GM23338 (cell line): ENCODE data around the gene FHIP2A.

DNA sequence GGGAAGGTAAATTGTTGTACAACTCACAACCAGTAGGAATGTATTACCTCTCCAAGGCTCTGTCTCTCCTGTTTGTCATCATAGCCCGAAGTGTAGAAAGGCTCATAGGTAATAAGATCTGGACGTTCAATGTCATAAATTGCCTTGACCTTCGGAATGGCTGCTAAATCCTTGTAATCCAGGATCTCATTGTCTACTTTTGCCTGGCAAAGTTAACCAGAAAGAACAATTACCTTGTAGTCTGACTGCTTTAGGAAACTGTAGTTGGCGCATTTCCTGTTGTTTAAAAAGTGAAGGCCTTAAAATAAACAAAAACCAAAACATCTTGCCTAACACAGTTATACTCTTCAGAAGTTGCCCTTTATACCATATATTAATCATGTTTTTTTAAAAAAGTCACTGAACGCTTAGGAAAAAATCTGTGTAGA lies 68.6 kb upstream of the AFAP1L2 start:
- PRO-cap: no peak
- RAMPAGE, long total RNA: no peak

DNA sequence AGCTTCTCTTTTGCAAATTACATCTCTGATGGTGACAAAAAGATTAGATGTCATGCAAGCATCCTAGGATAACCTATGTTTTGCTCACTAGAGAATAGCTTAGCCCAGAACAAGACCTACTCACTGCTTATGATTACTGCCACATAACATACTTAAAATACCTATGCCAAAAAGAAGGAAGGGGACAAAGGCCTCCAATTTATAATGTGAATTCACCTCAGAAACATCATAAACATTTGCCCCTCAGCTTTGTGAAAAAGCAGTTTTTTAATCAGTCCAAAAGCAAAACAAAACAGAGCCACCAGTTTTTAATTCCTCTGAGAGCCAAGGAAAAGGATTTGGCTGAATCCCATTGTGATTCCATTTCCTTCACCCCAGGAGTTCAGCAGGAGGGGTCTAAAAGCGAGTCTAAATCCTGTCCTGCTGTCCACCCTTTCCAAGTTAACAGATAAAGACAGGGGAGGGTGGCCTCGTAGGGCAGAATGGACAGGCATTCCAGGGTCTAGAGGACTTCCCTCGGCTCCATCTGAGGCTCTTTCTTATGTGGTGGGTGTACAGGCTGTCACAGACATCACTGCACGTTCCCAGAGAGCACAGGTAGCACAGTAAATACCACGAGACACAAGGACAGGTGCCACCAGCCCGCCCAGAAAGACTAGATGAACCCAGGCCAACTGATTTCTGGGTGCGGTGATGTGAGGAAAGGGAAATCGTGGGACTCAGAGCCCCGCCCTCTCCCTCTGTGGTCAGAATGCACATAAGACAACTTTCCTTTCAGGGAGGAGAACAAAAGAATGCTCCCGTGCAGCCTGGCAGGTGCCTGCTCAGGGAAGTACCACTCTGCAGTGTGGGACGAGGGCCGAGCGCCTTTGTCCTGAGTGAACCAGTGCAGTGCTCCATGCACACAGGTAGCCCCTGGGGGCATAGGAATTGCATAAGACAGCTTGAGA lies 119.9 kb downstream of the ABLIM1 start:
- PRO-cap: no peak
- RAMPAGE, long total RNA: no peak

DNA sequence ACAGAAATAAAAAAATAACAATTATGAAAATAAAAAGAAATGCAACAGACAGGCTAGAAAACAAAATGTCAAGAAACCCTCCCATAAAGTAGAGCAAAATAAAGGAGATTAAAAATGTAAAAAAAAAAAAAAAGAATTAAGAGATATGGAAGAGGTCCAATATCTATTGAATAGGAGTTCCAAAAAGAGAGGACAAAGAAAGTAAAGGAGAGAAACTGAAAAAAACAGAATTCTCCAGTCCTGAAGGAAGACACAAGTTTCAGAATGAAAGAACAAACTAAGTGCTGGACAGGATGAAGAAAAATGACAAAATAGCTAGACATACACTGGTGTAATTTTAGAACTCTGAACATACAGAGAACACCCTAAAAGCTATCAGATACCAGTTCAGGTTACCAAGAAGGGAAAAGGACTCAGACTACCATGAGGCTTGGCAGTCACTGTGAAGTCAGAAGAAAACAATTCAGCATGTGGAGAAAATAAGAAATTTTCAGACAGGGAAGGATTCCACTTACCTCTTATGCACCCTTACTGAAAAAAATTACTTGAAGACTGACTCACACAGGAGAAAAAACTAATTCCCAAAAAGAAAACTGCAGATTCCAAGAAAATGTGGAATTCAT lies 40.3 kb upstream of the ABLIM1 start:
- PRO-cap: no peak
- RAMPAGE, long total RNA: no peak

GRCh38 chr10:114714094-114714861 lies 56.2 kb upstream of the ABLIM1 start:
- PRO-cap: no peak
- RAMPAGE, long total RNA: no peak

- PRO-cap: no peak
- RAMPAGE, long total RNA: no peak
Measured at GRCh38 chr10:114751901-114752369, 69.6 kb upstream of the FHIP2A start.

DNA sequence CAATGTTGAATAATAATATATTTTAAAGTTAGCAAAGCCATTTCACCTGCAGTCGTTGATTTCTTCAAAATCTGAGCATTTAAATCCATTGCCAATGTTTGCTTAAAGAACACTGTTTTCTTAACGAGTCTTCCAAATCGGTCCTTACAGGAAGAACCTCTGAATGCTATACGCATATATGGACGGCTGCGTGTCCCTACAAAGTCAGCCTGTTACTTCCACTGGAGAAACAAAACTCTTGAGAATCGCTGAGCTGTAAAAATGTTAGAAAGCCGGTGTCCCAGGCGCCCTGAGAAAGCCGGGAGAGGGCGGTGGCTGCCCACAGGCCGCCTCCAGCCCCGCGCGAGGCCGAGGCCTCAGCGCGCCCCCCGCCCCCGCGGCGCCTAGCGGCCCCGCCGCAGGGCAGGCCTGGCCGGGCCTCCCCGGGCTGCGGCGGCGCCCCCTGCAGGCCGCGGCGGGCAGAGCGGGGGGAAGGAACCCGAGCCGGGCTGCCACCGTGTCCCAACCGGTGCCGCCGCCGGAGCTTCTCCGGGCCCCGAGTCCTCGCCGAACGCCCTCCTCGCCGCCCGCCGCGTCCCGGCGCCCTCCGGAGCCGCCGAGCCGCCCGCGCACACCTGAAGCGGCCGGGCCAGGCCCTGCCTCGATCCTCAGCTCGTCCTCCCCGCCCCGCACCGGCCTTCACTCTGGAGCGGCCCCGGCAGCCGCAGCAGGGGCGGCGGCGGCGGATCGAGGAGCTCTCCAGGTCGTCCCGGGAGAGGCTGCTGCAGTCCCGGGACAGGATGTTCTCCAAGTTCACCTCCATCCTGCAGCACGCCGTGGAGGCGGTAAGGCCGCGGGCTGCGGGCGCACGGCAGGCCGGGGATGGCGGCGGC lies at the start of gene FHIP2A:
FHIP2A (plus strand) TSS at position 481 of the 872 bp plus-strand sequence.
- PRO-cap: bidirectional peak, plus-strand start at position 461 of the sequence, minus-strand start at position 358 of the sequence; bidirectional peak, plus-strand start at position 681 of the sequence, minus-strand start at position 685 of the sequence
- RAMPAGE, long total RNA: no peak

DNA sequence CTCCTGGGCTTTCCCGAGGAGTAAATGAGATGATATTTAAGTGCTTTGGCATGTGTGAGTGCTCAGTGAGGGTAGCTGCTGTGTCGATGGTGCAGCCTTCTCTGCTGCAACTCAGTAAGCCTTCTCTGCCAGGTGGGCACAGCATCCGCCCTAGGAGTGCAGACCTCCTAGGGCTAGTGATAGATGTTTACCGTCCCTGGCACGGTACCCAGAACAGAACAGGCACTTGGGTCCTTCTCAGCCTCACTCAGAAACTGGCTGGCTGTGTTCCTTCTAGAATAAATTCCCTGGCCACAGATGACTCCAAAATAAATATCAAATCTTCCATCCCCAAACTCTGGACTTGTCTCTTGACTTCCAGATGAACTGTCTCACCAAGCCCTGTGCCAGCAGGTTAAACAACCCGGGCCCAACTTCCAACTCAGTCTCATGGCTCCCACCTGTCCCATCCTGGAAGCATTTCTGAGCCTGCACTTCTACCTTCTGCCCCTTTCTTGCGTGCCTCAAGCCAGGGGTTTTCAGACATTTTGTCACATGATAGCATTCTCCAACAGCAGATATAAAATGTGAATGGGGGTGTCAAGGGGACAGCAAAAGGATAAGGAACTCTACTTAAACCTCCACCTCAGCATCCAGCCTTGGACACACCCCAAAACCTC lies 227.1 kb downstream of the GFRA1 start:
- PRO-cap: no peak
- RAMPAGE, long total RNA: no peak

GRCh38 chr10:116056727-116057450 lies 216.1 kb downstream of the GFRA1 start:
- PRO-cap: no peak
- RAMPAGE, long total RNA: no peak

GRCh38 chr10:116207189-116207572 lies 65.8 kb downstream of the GFRA1 start:
- PRO-cap: no peak
- RAMPAGE, long total RNA: no peak

DNA sequence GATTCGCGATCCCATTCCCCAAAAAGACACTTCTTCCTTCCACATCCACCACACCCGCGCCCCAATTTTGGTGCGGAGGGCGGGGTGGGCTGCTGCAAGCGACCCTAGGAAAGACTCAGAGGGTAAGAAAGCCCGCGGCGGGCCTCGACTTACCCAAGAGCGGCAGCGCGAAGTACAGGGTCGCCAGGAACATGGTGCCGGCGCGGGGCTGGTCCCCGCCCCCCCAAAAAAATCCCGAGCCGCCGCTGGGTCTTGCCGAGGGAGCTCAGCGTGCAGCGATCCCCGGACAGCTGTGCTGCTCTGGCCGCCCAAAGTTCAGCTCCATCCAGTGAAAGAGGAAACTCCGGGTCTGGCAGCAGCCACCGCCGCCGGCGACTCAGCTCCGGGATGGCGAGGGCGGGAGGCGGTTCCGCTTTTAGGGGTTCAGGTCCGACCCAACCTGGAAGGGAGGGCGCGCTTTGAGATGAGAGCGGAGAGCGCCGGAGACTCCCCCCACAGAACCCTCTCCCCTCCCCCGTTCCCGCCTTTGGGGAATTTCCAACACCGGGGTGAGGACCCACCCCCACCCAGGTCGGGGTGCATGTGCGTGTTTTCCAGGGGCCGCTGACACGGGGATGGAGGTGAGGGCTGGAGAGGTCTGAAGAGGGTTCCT lies 1.0 kb downstream of the GFRA1 start:
- PRO-cap: unidirectional peak, minus-strand start at position 389 of the sequence
- RAMPAGE, long total RNA: no peak

GRCh38 chr10:116274045-116274377 lies 1.0 kb upstream of the GFRA1 start:
- PRO-cap: bidirectional peak, plus-strand start at chr10:116274246, minus-strand start at chr10:116273981
- RAMPAGE, long total RNA: no peak

GRCh38 chr10:116274763-116275135 lies 1.7 kb upstream of the GFRA1 start:
- PRO-cap: bidirectional peak, plus-strand start at chr10:116274835, minus-strand start at chr10:116274705
- RAMPAGE, long total RNA: no peak

GRCh38 chr10:116671496-116671967 lies 1.8 kb upstream of the C10orf82 start:
- PRO-cap: no peak
- RAMPAGE, long total RNA: no peak

DNA sequence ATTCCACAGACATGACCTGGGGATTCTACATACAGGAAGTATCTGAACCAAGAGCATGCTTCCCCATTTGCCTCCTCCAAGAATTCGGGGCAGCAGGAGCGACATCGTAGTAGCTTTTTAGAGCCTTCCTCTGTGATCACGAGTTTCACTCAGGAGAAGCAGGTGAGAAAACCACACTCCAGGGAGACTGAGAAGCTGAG lies 18.4 kb upstream of the C10orf82 start:
- PRO-cap: unidirectional peak, plus-strand start at position 79 of the sequence
- RAMPAGE, long total RNA: no peak

- PRO-cap: no peak
- RAMPAGE, long total RNA: no peak
Measured at GRCh38 chr10:116756115-116756801, 13.9 kb upstream of the HSPA12A start.

DNA sequence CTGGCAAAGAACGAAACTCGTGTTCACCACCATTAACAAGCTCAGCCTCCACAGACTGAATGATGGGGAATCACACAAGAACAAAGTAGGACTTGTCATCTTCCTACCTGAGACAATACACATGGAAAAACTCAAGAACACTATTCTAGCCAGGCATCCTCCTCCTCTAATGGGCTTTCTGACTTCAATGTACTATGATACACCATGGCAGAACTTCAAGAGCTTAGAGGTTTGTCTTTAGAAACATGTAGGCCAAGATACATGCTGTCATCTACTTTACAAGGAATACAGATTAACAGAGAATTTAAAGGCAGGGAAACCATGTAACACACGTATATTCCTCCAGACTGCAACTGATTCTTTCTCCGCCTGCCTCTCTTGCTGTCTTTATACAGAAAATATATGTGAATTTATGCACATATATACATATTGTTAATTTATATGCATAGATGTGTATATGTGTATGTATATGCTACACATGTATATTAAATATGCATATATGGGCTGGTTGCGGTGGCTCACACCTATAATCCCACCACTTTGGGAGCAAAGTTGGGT lies 19.2 kb upstream of the ENO4 start:
- PRO-cap: no peak
- RAMPAGE, long total RNA: no peak

DNA sequence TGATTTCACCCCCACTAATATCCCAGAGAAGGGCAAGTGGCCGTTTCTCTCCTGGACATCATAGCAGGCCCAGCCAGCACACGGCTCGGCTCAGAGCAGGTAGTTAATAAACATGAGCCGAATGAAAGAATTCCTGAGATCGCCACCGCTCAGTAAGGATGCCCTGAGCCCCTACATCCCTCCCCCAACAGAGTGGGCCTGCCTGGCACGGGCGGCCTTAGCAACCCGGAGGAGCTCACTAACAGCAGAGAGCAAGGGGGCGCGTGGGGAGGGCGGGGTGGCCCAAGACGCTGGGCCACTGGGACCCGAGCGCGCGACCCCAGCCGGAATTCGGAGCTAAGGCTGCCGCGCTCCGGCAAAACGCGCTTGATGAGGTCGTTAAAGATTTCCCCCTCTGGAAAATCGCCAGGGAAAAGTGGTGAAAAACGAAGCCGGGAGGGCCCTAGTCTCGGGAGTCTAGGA lies 387 bp upstream of the ENO4 start:
- PRO-cap: no peak
- RAMPAGE, long total RNA: no peak

DNA sequence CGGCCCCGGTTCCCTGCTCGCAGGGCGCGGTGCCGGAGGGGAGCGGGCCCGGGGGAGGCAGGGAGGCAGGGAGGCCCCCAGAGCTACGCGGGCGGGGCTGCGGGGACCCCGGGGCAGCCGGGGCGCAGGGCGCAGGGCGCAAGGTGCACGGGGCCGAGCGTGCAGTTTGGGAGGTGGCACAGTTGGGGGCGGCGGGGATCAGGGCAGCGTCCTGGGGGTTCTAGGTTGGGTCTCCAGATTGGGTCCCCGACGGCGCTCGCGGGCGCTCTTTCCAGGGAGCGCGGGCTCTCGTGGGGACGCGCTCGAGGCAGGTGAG lies 271 bp downstream of the SLC18A2 start:
- PRO-cap: no peak
- RAMPAGE, long total RNA: no peak

DNA sequence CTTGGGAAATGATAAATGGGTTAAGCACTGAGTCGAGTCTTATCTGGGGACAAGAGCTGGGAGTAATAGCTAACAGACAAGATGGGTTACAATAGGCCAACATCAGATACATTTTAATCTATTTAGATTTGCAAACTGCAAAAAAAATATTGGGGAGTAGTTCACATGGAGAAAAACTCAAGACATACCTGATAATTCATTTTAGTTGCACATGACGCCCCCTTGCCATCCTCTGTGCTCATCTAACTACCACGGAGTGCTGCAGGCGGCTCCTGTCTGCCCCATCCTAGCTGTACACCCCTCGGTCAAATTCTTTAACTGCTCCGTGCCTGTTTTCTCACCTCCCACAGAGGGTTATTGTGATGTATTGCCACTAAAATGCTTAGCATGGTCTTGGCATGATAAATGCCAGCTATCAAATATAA lies 34.4 kb downstream of the SLC18A2 start:
- PRO-cap: no peak
- RAMPAGE, long total RNA: no peak

- PRO-cap: no peak
- RAMPAGE, long total RNA: no peak
Measured at GRCh38 chr10:117318295-117319126, 56.7 kb downstream of the PDZD8 start.